ENCODE measurements around the genes SUCLG2 and TAFA1.

- PRO-cap, 8 experiments: no peak in any of the 8 experiments
Observed at GRCh38 chr3:65977528-65978457, 60.9 kb downstream of the MAGI1 start.

GRCh38 chr3:66014808-66015275 lies 23.9 kb downstream of the MAGI1 start:
- PRO-cap, 8 experiments: no peak in any of the 8 experiments

DNA sequence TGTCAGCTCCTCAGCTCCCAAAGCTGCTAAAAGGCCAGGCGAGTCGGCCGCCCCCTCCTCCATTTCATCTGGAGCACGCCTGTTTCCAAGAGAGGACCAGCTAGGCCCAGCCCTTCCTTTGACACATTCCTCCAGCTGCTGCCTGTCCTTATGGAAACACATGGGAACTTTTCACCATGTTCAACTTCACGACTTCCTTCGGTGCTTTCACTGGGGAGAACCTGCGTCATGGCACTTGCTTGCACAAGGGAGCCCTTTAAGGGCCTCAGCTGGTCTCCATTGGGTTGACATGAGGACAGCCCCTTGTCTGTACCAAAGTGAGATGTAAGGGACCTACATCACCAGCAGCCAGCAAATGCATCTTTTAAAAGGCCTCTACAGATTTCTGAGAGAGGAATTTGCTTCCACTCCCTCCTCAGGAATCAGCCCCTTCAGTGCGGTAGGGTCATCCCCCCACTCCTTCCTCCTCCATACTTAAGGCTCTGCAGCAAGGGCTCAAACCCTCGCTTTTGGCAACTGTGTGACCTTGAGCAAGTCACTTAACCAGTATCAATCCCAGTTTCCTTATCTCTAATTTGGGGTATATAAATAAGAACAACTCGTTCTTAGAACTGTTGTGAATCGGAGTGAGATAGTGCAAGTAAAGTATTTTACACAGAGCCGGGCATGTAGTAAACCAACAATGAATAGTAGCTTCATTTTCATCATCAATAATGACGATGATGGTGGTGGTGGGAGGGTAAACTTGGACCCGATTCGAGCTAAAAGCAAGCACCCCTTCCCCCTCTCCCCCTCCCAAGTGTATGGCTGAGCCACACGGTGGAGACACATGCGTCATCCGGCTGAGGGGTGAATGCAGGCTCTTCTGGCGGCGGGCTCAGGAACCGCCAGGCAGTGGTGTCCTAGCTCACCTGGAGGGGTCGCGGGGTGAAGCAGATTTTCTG lies 1.8 kb downstream of the MAGI1 start:
- PRO-cap, 8 experiments: no peak in any of the 8 experiments

DNA sequence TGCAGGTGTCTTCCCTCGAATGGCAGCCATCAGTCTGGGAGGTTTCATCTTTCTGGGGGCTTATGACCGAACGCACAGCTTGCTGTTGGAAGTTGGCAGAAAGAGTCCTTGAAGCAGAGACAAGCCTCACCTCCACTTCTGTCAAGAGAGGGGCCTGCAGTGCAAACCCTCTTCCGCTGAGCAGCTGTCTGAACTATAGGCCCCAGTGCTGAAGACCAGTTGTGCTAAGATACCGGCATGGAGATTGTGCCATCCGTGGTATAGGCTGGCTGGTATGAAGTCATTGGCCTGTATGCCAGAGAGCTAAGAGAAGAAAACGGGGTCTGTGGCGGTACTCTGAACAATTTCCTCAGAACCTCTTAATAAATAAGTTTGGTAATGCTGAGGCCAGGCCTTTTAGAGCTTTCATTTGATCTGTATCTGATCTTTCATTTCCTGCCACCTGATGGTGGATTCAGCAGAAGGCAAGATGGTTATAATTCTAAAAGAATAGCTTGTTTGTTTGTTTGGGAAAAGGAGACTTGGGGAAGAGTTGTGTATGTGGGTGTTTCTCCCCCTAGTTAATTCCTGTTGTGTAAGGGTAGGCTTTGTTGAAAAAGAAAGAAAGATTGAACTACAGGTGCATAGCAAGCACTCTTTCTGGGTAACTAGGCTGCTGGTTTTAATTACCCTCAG lies 123.0 kb downstream of the LRIG1 start:
- PRO-cap, 8 experiments: no peak in any of the 8 experiments

DNA sequence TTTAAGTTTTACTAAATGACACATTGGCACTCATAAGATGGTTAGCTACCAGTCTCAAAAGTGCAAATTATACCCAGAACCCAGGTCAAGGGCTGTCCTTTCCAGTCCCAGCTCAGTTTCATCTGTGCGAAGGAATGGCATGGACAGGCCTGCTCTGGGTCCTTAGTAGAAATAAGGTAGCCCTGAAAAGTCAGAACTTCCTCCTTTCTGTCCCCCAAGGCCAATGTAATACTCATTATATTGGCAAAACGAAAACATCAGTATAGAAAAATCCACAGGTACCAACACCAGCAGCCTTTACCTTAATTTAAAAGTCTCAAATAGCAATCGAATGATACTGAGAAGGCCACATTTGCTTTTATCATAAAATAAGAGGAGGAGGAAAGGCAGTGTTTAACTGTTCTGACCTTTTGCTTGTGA lies 121.7 kb downstream of the LRIG1 start:
- PRO-cap, 8 experiments: no peak in any of the 8 experiments

GRCh38 chr3:66385972-66386537 lies 114.8 kb downstream of the LRIG1 start:
- PRO-cap, 8 experiments: no peak in any of the 8 experiments

GRCh38 chr3:66473678-66474263 lies 27.1 kb downstream of the LRIG1 start:
- PRO-cap, 8 experiments: no peak in any of the 8 experiments

GRCh38 chr3:66497605-66497985 lies 3.2 kb downstream of the LRIG1 start:
- PRO-cap, 8 experiments: no peak in any of the 8 experiments

DNA sequence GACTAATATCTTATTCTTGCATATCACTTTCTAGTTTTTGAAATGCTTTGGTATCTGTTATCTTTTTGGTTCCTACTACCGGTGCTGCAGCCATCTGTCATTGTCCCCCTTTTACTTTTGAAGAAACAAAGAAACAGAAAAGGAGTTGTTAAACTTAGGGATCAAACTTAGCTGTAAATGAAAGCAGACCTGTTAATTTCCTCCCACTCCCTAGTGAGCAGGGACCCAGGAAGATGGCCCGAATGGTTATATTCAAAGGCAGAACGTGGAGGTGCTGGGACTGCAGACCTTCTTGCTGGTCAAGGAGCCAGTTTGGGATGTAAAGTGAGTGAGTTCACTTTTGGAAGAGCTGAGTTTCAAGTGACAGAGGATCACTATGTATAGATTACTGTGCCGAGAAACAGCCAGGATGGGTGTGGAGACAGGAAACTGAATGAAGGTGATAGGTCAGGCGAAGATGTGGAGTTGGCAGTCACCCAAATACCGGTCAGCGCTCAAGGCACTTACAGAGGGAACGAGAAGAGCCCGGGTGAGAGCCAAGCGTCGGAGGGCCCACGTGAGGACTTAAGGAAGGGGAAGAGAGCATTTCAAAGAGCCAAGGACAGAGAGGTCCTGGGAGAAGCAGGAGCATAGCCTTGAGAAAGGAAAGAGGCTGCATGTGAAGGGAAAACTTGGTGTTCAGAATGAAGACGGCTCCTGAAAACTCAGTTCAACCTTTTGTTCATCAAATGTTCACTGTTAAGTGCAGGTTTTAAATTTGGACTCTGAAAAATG lies 20.2 kb downstream of the KBTBD8 start:
- PRO-cap, 8 experiments: no peak in any of the 8 experiments

- PRO-cap, 8 experiments: peak in 8 of 8 experiments; most common plus-strand start chr3:67654711 (in 7); most common minus-strand start chr3:67654589 (in 6)
Observed at GRCh38 chr3:67654496-67655172, at the start of gene SUCLG2. SUCLG2 (minus strand) TSS chr3:67654612.

GRCh38 chr3:67947670-67947942 lies 56.4 kb upstream of the TAFA1 start:
- PRO-cap, 8 experiments: no peak in any of the 8 experiments

- PRO-cap, 8 experiments: no peak in any of the 8 experiments
Observed at GRCh38 chr3:68003981-68004643, at the start of gene TAFA1. TAFA1 (plus strand) TSS chr3:68004247.

DNA sequence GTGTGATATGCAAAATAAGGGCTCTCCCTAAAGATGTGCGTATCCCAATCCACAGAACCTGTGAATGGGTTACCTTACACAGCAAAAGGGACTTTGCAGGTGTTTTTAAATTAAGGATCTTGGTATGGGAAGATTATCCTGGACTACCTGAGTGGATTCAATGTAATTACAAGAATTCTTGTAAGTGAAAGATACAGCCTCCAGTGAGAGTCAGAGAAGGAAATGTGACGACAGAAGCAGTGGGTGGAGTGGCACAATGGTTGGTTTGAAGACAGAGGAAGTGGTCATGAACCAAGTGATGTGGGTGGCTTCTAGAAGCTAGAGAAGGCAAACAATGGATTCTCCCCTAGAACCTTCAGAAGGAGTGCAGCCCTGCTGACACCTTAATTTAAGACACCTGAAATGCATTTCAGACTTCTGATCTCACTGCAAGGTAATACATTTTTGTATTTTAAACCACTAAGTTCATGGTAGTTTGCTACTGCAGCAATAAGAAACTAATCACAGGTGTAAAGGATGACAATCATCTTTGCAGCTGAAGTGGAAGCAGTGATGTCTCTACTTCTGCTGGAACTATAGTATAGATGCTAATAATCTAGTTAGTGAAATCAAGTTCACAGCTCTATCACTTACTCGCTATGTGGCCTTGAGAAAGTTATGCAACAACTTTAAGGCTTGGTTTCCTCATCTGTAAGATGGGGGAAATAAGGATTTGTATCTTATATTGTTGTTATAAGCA lies 53.7 kb downstream of the TAFA1 start:
- PRO-cap, 8 experiments: peak in 1 of 8 experiments; most common plus-strand start position 337 of the sequence (in 1)

DNA sequence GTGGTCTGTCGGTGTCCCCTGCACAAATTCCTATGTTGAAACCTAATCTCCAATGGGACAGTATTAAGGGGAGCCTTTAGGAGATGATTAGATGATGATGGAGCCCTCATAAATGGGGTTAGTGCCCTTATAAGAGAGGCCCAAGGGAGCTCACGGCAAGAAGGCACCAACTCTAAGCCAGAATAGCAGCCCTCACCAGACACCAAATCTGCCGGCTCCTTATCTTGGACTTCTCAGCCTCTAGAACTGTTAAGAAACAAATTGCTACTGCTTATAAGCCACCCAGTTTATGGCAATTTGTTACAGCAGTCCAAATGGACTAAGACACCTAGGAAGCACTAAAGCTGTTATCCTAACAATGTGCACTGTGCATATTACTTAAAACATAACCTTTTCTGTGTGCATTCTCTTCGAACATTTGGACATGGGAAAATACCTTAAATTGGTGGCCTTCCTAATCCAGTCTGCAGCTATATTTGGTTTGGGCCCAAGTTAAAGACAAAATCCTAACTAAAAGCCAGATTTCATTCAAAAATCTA lies 761 bp upstream of the TMF1 start:
- PRO-cap, 8 experiments: no peak in any of the 8 experiments

- PRO-cap, 8 experiments: peak in 7 of 8 experiments; most common plus-strand start chr3:69092495 (in 7); most common minus-strand start chr3:69092401 (in 1)
Observed at GRCh38 chr3:69091471-69092667, 7.1 kb downstream of the ARL6IP5 start.

DNA sequence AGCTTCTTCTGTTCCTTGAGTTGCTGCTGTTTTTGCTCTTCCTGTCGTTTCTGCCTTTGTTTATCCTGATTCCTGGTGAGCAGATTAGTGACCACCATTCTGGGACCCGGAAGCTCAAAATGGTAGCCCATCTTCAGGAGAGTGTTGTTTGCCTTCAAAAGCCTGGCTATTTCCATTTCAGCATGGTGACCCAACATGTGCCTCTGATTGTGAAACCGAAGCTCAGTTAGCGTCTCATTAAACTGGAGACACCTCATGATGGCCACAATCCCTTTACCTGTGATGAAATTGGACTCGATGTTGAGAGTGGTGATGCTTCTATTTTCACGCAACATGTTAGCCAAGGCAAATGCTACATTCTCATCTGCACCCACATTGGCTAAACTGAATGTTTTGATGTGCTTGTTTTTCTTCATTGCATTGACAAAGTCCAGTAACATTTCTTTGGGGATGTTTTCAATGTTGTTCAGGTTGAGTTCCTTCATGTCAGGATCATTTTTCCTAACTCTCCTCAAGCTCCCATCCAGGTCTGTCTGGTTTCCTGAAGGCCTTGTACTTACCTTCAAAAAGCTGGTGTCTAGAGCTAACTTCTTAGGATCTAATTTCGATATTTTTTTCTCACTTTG lies 3.2 kb downstream of the LMOD3 start:
- PRO-cap, 8 experiments: no peak in any of the 8 experiments

DNA sequence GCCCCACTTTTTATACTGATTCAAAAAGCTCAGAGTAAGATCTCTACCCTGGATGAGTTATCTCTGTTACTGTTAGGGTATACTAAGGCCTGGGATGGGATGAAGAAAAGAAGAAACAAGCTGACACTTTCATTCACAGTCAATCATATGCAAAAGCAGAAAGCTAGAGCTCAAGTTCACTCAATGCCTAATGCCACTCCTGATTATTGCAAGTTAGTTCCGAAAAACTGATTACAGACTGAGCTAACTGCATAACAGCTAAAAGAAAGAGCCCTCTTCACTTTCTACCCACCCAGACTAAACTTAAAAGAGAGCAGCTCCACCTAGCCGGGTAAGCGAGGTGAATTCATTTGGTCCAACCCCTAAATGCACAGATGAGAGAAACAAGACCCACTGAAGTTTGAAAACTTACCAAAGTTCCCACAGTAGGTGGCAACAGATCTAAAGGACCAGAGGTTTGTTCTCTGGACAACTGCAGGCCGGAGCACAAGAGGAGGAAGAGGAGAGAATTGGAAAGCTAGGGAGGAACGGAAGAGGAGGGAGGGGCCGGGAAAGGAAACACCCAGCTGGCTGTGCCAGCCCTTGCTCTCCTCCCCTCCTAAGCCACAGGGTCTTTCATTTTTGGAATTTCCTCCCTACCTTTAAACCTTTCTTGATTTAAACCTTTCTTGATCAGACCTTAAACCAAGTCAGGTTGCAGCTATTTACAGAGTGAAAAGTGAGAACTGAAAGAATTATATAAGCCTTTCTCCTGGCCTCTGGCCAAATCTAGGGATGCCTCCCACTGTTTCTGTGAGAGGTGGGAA lies 114.5 kb upstream of the LMOD3 start:
- PRO-cap, 8 experiments: no peak in any of the 8 experiments

DNA sequence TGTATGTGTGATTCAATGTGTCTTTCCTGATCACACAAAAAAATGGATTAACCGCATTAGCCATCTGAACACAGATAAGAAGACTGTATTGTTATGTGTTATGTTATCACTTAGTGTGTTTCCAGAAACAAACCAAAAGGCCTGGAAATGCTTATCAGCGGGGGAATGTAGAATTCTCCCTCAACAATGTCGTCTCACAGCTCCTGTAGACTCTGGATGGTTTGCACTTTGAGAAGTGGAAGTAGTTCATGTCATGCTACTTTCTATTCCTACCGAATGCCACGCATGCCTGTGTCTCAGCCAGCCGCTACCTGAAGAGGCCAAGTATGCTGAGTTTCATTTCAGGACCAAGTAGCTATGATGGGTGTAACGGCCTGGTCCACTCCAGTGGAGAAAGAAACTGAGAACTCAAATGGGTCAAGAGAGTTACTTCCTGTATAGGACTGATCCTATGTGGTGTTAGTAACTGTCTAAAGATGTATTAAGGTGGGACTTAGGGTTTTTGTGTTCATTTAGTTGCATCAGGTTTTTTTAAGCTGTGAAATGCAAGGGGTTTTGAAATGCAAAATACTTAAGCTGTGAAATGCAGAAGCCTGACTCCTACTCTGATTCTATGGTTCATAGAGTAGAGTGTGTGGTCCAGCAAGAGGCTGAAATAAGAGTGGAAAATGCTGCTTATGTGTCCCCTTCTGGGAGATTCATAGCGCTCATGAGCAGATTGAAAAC lies 118.4 kb upstream of the LMOD3 start:
- PRO-cap, 8 experiments: no peak in any of the 8 experiments

DNA sequence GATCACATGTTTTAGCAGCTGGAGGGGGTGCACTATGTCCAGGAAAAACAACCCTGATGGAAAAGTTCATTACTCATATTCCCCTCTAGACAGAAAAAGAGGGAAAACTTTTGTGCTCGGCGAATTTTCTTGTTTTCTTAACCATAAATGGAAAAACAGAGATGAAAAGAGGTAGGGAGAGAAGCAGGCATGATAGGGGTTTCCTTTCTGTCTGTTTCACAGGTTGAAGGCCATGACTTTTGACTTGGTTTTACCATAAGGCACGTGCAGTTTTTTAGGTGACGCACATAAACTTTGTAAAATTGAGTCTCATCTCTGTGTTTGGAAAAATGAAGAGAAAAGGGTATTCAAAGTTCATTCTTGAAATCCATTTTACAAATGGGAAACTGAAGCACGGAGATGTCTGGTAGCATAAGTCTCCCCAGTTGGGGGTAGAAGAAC lies 26.4 kb downstream of the FRMD4B start:
- PRO-cap, 8 experiments: no peak in any of the 8 experiments

DNA sequence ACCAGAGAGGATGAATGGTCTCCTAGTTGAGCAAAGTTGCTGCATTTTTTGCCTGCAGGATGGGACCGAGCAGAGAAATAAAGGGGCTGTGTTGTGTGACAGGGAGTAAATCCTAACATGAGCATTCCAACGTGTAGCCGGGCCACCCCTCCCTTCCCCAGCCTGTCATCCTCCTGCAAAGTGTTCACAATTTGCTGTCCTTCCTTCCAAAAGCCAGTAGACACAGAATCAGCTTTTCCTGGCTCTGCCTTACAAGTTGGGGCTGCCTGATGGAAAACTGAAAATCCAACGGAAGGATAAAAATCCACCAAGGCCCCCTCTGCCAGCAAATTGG lies 819 bp downstream of the FRMD4B start:
- PRO-cap, 8 experiments: no peak in any of the 8 experiments

All from peripheral blood mononuclear cell (primary cell).